Penis (tissue), 1 donor: ENCODE results near the gene ARSH.

DNA sequence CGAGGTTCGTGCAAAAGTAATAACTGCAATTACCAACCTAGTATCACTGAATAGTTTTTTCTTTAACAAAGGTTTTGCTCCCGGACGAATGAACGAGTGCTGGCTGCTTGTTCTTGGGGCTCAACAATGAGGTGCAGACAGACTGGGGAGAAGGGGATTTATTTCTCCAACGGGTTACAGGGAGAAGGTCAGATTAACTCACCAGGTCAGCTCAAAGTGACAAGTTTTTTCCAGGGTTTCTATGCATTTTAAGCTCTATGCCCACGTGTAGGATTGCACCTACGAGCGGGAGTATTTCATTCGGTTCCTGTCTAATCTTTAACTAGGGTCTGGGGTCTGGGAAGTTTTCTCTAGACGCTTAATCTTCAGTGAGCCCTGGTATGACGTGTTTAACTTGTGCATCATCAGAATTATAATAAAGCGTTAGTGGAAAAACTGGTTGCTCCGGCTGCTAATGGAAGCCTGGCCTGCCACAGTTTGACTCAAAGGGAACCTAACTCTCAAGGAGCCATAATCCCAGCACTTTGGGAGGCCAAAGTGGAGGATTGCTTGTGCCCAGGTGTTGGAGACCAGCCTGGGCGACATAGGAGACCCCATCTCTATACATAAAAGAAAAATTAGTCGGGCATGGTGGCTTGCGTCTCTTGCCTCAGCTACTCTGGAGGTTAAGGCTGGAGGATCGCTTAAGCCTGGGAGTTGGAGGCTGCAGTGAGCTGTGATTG lies 30.3 kb downstream of the ARSD start:
- PRO-cap: no peak

DNA sequence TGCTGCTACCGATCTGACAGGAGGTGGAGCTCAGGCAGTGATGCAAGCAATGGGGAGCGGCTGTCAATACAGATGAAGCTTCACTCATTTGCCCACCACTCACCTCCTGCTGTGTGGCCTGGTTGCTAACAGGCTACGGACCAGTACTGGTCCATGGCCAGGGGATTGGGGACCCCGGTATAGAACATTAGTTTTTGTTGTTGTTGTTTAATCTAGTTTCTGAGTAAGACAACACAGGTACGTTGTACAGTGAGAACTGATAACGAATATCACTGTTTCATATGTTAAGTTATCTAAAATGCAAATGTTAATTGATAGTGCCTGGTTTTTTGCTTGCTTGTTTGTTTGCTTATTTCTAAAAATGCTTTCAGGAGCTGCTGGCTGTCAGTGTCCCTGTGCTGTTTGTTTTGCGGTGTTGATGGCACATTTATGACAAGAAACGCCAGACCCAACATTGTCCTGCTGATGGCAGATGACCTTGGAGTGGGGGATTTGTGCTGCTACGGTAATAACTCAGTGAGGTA lies at the start of gene ARSH:
ARSH (plus strand) TSS at position 363 of the 524 bp plus-strand sequence.
- PRO-cap: no peak

DNA sequence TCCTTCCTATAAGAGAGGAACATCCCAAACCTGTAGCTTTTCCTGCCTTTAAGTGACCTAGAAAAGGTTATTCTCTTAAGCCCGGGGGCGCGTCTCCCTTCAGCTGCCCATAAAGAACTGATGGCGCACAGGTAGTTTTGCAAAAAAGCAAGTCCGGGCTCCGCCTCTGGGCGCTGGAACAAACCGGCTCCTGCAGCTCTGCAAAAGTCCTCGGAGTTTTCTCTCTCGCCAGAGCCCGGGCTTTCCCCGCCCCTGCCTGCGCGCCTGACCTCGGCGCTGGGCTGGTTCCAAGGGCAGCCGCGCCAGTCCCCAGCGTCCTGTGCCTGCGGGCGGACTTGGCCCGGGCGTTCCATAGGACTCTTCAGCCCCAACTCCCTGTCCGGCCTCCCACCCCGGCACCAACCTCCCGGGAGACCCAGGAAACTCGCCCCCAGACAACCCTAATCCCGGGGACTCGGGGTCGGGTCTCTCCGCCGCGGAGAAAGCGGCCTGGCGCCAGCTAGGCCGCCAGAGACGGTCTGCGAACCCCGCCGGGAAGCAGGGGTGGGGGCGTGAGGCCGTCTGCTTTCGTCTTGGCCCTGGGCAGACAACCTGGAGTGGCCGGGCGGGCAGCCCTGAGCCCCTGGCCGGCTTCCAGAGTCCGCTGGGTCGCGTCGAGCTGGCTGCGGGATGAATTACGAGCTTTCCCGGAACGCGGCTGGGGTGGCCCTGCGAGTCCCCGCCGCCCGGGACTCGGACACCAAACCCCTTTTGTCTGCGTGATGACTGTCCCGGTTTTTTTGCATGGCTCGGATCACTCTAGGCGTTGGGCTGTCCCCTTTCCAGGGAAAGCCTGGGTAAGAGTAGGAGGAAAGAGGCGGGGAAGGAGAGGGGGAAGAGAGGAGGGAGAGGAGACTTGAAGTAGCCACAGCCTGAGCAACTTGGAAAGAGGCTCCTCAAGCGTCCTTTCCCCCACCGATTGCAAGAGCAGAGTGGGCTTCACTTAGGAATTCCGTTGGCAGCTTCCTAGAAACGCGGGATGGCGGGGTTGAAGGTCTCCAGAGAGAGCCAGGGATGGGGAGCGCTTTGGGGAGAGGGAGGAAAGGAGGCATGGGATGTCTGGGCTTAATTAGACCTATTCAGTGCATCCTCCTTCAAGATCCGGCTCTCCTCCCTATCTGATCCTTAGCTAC lies 907 bp downstream of the MXRA5 start:
- PRO-cap: bidirectional peak, plus-strand start at position 869 of the sequence, minus-strand start at position 752 of the sequence

DNA sequence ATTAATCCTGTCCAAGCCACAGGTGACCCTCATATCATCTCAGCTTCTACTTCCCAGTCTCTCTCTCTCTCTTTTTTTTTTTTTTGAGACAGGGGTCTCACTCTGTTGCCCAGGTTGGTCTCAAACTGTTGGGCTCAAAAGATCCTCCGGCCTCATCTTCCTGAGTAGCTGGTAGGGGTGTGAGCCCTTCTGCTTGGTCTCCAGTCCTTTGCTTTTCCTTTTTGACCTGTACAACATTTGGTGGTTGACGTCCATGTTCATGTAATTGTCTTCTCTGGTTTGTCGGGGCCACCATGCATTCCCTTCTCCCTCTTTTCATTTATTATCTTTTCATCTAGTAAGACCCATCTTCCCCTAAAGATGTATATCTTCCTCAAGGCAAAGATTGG lies 105.7 kb upstream of the STS start:
- PRO-cap: no peak

- PRO-cap: no peak
Measured at GRCh38 chrX:7109890-7110279, 37.6 kb upstream of the STS start.

DNA sequence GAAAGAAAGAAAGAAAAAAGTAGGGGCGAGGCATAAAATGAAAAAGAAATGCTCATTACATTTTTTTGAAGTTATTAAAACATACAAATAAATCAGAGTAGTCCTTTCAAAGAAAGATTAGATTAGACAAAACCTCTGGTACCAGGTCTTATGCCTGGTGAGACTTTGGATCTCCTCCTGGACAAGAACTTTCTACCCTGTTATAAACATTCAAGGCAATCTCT lies 11.7 kb upstream of the VCX start:
- PRO-cap: no peak

DNA sequence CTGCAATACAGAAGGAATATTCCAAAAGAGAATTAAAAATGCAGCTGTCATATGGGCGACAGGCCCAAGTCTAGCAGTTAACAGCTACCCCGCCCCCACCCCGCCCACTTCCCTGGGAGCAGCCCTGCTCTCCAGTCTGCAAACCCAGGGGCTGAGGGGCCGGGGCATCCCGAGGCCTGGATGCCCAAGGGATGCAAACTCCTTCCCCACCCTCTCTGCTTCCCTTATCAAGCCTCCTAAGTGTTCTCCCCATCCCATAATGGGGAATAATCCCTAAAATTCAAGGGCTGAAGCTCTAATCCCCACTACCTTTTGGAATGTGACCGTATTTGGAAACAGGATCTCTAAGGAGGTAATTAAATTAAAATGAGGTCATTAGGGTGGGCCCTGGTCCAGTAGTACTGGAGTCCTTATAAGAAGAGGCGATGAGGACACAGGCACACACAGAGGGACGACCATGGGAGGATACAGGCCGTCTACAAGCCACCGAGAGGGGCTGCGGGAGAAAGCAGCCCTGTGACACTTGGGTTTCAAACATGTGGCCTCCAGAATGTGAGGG lies 124.5 kb upstream of the TBL1X start:
- PRO-cap: unidirectional peak, plus-strand start at position 444 of the sequence

GRCh38 chrX:9456363-9457023 lies 8.4 kb upstream of the TBL1X start:
- PRO-cap: no peak

DNA sequence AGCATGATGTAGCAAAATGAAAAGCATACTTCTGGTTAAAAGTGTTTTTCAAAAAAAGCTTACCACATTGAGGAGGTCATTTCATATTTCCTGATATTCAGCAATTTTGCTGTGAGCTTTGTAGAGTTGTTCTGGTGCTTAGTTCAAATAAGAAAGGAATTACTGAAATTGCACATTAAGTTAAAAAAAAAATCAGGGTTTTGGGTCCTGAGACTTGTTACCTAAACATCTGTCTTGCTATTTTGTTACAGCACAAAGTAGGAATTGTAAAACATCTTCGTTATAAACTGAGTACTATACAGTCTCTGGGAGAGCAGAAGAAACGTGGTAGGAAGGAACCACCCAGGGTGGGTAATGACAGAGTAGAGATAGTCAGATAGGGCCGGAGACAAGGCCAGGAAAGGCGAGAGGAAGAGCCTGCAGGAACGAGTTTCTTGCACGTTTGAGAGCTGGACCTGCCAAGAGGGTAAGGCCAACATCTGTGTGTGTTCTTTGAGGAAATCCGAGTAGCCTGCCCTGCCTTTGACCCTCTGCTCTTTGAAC lies 52.0 kb downstream of the TBL1X start:
- PRO-cap: no peak

DNA sequence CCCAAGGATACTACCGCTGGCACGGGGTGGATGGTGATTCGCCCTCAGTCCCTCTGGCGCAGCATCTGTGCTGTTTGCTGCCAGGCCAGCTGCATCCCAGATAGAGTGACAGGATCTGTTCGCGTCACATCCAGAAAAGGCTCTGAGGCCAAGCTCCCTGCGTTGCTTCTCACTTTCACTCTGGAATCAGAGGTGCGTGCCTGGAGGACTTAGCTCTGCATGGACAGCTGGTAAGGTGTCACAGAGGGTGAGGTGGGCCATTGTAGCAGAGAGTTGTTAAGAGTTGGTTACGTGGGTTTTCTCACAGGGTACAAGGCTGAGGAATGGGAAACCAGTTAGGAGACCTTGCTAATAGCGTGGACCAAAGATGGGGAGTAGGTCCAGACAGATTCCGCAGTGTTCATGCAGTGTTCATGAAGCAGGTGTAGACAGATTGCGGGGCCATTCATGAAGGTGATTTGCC lies 95.5 kb downstream of the TBL1X start:
- PRO-cap: no peak

DNA sequence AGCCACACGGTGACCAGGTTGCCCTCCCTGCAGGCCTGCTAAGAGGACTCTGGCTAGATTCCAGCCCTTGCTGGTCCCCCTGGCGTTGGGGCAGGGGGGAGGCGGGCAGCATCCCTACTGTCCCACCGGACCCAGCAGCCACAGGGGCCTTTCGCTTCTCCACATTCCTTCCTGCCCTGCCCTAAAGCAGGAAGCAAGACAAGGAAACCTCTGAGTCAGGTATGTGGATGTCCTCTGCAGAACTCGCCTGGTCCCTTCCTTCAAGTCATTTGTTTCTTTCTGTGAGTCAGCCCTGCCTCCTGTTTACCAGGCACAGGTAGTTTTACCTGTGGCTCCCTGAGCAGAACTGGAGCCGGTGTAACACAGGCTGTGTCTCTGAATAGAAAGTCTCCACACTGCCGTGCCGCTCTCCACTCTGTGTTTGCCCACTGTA lies 60.2 kb upstream of the CLDN34 start:
- PRO-cap: unidirectional peak, plus-strand start at position 343 of the sequence

- PRO-cap: no peak
Measured at GRCh38 chrX:10100836-10101562, 55.8 kb upstream of the CLCN4 start.

GRCh38 chrX:10110514-10110920 lies 46.3 kb upstream of the CLCN4 start:
- PRO-cap: no peak

DNA sequence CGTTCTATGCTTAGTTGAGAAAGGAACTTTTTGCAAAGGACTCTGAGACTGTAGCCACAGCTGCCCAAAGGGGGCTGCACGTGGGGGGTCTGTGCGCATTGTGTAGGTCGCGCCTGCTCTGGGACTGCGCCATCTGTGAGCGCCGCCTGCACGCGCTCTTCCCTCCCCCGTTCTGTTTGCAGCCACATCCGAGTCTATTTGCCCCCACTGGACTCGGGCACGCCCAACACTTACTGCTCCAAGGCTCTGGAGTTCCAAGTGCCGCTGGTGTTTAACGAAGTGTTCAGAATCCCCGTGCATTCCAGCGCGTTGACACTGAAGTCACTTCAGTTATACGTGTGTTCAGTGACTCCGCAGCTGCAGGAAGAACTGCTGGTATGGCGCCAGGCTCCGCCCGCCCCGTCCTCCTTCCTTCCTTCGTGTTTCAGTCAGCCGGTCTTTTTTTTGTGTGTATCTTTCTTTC lies 30.8 kb upstream of the CLCN4 start:
- PRO-cap: no peak

DNA sequence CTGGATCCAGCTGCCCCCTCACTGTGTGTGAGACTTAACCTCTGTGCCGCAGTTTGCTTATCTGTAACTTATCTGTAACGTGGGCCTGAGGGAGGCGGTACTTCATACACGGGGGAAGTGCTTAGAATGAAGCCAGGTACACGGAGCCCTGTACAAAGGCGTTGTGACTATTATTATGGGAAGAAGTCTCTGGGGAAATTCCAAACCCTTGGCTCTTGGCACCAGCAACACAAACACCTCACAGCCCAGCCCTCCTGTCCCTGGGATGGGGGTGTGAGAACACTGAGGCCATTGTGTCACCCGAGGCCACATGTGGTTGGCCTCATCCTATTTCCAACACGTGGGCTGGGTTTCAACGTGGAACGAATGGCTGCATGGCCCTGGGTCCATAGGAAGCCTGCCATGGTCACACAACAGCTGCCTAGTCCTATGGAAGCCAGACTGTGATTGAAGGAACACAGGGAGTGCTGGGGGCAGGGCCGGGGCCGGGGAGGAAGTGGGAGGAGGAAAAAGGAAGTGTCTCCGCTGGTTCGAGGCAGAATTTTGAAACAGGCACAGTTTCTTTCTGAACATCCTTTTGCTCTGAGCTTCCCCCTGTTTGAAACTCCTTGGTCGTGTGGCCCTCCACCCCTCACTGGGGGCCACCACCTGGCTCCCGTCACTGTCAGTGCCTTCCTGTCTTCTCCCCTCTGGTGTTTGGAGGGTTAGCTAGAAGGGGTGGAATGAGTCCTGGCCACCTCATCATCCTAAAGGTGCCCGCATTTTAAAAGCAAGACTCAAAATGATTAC lies 10.0 kb downstream of the CLCN4 start:
- PRO-cap: no peak

- PRO-cap: no peak
Measured at GRCh38 chrX:10197764-10198269, 41.0 kb downstream of the CLCN4 start.

- PRO-cap: no peak
Measured at GRCh38 chrX:10482942-10483686, 137.3 kb downstream of the MID1 start.

DNA sequence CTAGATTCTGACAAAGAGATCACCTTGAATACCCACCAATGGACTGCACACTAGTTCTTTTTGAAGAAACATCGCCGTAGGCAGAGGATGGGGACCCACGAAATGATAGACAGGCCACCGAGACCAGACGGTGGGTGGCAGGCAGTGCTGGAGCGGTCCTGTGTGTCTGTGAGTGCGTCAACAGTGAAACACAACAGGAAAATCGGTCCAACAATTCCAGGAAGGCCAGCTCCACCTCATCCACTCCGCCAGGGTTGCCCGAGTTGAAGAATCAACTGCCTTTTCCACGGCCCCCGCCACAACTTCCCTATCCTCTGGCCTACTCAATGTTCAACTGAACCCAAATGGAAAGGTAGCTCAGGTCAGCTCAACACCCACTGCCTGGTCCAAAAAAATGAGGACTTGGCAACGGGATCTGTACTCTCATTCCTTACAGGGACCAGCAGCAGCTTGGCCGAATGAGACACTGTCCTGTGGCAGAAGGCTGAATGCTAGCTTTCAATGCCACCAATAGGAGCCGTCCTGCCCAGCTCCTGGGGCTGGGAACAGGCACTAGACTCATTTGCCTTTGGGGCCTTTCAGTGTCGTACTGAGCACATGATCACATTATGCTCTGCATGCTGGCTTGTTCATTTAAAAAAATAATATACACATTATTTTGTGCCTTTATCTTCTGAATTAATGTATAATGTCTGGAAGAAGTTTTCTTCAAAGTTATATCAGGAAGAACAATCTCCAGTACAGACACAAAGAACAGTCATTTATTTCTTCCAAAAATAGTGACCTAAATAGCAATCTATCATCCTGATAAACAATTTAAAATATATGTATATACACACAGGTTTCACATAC lies 43.4 kb downstream of the MID1 start:
- PRO-cap: no peak

- PRO-cap: no peak
Measured at GRCh38 chrX:10577735-10578236, 42.6 kb downstream of the MID1 start.

DNA sequence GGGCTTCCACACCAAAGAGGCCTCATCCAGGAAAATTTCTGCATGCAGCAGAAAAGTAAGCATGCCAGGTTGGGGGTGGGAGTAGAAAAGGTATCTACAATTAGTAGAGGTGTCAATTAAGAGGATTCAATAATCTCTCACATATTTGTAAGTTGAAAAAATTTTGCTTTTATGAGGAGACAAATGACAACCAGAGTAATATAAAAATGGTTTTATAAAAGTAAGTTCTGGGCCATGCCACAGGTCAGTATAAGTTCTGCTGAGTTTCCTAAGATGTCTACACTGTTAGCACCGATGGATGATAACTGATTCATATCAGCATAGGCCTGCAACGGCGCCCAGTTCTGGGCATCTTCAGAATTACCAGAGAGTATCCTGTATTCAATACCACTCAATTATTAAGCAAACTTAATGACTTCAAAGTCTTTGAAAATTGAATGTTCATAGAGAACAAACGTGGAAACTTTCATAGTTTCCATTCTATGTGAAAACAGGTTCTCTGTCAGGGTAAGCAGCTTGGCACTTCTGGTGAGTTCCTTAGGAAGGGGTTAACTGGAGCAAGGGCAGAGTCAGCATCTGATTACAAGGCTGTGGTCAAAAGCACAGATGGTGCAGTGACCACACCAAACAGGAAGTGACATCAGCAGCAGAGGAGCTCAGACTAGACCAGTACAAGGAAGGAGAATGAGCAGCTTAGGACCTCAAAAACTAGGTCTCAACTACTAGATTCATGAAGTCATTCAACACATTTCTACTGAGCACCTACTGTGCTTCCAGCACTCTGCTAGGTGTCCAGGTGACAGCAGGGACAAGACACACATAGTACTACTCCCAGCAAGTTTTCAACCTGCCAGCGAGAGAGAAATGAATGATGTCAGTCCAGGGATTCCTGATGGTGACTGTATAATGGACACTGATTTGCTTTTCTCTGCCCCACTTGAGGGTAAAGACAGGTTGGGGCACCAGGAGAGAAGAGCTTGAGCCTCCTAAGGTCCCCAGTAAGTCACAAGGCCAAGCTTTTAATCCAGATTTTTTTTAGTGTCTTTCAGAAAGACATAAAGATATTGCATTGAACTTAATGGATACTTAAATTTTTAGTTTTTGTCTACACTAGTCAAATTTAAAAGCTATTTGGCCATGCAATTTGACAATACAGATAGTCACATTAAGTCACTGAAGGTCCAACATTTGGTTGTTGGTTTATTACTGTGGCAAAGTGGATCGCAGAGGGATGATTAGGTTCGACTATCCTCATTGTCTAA lies 130.1 kb downstream of the AMELX start:
- PRO-cap: no peak